ENCODE measurements around a stretch of chr16.

DNA sequence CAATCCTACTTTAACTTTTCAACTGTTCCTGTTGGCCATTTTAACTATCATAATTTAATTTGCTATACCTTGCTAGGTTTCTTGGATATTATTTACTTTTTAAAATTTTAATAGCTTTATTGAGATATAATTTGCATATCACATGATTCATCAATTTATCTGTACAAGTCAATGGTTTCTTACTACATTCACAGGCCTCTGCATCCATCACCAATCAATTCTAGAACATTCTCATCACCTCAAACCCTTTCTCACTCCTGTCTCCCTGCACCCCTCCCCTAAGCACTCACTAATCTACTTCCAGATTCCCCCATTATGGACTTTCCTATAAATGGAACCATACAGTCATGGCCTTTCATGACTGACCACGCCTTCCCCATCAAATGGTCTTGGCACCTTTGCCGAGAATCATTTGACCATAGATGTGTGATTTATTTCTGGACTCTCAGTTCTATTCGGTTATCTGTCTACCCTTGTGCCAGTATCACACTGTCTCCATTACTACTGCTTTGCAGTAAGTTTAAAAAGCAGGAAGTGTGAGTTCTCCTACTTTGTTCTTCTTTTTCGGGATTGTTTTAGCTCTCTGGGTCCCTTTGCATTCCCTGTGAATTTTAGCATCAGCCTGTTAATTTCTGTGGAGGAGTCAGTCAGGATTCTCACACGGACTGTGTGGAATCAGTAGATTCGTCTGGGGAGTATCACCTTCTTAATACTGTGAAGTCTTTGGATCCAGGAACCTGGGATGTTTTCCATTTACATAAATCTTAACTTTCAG, 27.5 kb downstream of the GTF3C1 start:
- PRO-cap, result no peak

- PRO-cap, result no peak
Observed at GRCh38 chr16:27532265-27532704, 17.4 kb downstream of the GTF3C1 start.

DNA sequence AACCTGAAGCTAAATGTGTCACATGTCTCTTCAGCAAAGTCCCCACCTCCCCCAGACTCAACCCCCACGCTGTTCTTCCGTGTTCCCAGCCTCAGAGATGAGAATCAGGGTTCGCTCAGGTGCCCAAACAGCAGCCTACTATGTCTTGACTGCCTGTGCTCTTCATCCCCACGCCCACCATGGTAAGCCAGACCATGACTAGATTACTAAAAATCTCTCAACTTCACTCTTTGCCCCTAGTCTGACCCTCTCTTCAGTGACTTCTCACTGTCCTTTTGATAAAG, 2.4 kb downstream of the GTF3C1 start:
- PRO-cap, result no peak

- PRO-cap, result no peak
Observed at GRCh38 chr16:27718651-27719256, 168.8 kb downstream of the KATNIP start.

- PRO-cap, result no peak
Observed at GRCh38 chr16:27740202-27741057, 190.5 kb downstream of the KATNIP start.

DNA sequence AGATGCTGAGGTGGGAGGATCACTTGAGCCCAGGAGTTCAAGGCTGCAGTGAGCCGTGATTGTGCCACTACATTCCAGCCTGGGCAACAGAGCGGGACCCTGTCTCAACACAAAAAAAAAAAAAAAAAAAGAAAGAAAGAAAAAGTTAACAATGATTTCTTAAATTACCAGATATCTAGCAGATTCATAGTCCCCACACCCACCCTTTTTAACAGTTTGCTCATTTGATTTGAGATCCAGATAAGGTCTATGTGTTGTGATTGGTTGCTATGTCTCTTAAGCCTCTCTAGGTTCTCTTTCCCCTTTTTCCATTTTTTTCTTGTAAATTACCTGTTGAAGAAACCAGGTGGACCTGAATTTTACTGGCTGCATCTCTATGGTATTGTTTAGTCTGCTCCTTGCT, 213.6 kb downstream of the KATNIP start:
- PRO-cap, result no peak

DNA sequence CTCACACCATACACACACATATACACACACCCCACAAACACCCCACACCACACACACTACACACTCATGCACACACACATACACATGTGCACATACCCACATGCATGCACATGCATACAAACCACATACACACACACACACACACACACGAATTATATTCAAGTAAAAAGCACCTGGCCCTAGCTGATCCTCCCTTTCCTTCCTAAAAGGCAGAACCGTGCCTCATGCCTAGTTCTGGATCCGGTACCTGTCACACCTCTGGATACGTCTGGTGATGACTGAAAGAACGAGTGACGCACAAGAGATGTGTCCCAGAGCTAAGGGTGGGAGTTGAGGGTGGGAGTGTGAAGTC, 26.3 kb upstream of the GSG1L start:
- PRO-cap, result no peak

DNA sequence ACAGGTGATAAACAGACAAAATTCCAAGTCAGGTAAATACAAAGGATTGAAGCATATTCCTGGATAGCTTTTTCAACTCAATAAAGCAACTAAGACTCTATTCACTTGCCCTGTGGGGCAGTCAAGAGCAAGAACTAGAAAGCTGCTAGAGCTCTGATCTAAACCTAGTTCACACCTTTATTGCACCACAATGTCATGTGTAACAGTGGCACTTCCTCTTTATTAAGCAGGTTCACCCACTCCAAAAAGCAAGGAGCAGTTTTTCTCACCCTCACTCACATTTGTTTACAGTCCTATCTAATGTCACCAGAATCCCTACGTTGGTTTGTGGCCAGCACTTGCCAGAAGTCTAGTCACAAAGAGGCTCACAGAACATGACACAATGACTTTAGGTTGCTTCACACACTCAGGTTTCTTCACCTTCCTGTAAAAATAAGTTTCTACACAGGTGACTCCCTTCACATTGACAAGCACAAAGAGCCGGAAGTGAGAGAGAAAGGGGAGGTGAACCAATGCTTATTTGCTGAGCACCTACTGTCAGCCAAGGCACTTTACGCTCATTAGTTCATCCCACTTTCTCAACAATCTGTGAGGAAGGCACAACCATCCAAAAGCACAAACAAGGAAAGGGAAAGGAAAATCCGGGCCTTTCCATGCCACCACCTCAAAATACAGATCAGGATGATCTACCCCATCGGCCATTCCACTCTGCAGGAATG, 70.7 kb downstream of the XPO6 start:
- PRO-cap, result no peak

DNA sequence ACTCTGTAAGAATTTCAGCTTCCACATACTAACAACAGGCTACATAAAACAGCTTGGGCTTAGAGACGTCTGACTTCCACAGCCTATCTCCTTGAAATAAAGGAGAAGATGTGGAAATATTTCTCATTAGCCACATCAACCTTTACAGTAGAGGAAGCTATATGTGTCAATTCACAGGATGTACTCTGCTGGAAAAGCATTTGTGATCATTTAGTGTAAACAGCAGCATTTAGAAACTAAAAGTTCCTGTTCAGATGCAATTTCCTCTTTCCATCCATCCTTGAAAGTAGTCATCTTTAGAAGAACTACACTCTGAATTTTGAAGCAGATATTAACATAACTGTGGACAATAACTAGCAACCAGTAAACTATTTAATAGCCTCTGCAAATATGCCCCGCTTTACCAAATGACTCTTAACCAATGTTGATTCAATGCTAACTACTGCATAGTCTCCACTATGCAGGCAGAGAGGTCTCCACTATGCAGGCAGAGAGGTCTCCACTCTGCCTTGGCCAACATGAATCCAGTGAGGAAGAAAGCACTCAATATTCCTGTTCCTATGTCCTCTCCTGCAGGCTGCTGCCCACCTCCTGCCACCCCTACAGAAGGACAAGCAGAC, 46.1 kb downstream of the XPO6 start:
- PRO-cap, result no peak

GRCh38 chr16:28258348-28258885, 33.9 kb upstream of the SBK1 start:
- PRO-cap, result no peak

- PRO-cap, result no peak
Observed at GRCh38 chr16:28723053-28723396, 11.8 kb downstream of the EIF3C start.

- PRO-cap, result no peak
Observed at GRCh38 chr16:28803433-28803981, 19.3 kb upstream of the ATXN2L start.

DNA sequence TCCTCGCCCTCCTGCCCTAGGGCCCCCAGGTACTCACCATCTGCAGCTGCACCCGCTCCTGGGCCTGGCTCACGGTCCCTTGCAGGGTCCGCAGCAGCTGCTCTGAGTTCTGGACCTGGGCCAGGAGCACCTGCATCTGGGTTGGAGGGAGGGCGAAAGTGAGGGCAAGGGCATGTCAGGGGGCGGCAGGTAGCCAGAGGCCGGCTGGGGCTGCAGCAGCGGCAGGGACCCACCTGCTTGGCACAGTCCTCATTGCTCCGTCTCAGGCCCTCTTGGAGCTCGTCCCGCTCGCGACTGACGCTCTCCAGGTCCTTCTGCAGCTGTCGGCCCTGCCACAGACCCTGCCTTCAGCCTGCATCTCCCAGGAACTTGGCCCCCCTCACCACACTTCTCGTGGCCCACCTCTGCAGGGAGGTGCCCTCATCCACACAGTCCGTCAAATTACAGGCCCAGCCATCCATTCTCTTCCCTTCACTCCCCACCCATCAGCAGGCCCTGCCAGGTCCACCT, 14.1 kb downstream of the RABEP2 start:
- PRO-cap, result no peak

DNA sequence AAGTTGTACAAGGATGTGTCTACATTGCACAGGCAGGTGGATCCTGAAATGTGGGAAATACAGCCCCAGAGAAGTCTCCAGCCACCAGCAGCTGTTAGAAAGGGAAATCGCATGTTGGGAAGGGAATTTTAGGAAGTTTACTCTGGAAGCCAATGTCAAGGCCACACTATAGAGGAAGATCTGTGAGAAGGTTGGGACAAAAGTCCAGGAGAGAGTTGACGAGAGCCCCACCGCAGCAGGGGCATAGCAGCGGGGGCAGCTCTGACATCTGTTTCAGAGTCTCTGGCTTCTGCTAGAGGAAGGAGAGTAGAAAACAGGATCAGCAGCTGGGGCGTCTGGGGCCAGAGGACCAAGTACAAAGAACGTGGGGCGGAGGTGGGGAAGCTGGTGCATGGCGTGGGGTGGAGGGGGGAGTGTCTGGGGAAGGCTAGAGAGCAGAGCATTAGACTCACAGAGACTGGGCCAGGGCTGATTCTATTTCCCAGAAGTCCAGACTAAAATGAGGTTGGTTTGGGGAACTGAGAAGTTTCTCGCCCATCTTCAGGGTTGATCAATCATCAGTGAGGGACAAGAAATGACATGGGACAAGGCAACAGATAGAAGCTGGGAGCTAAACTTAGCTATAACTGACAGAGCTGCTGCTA, 1.3 kb downstream of the RABEP2 start:
- PRO-cap, result bidirectional peak, plus-strand start at position 276 of the sequence, minus-strand start at position 315 of the sequence; bidirectional peak, plus-strand start outside the sequence, minus-strand start at position 501 of the sequence

- PRO-cap, result no peak
Observed at GRCh38 chr16:28983636-28984132, 1.2 kb upstream of the LAT start.

DNA sequence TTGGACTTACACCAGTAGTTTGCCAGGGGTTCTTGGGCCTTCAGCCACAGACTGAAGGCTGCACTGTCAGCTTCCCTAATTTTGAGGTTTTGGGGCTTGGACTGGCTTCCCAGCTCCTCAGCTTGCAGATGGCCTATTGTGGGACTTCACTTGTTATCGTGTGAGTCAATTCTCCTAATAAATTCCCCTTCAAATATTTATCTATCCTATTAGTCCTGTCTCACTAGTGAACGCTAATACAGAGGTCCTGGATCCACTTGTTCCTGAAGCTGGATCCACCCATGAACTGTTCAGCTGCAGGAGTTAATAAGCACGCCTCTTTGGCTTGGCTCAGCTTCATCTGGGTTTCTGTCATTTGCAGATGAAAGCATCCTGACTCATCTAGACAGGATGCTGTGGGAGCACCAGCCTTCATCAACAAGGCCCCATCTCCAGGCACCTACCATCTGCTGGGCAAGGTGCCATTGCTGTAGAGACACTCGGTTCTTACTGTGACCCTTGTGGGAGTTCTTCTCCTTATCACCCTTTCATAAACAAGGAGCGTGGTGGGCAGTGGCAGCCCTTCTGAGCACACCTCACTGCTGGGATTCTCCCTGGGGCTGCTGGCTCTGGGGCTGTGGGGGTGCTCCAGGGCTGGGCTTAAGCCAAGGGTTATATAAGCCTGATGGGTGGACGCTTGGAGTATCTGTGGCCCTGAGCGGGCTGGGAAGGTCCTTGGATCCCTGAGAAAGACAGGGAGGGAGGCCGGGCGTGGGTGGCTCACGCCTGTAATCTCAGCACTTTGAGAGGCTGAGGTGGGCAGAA, 23.2 kb downstream of the LAT start:
- PRO-cap, result no peak

- PRO-cap, result no peak
Observed at GRCh38 chr16:29115388-29116488, 130.9 kb downstream of the LAT start.

DNA sequence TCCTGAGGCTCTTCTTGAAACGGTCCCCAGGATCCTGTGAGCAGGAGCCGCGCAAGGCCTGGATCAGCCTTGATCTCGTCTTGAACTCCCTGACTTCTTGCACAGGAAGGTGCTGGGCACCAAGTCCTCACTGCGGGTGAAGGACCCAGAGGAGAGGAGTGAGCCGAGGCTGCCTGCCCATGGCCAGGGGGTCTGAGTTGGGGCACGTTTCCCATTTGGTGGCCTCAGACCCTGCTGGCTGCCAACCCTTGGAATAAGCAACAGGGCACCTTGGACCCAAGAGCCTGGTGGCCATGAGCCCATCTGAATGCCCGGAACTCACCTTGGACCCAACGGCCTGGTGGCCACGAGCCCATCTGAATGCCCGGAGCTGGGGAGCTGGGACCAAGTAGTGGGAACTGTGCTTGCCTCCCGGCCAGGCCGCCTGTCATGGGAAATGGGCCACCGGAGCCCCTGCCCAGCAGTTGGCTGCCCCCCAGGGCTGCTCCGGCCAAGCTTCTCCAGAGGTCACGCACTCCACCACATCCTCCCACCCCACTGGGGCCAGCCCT, 146.0 kb downstream of the LAT start:
- PRO-cap, result no peak

DNA sequence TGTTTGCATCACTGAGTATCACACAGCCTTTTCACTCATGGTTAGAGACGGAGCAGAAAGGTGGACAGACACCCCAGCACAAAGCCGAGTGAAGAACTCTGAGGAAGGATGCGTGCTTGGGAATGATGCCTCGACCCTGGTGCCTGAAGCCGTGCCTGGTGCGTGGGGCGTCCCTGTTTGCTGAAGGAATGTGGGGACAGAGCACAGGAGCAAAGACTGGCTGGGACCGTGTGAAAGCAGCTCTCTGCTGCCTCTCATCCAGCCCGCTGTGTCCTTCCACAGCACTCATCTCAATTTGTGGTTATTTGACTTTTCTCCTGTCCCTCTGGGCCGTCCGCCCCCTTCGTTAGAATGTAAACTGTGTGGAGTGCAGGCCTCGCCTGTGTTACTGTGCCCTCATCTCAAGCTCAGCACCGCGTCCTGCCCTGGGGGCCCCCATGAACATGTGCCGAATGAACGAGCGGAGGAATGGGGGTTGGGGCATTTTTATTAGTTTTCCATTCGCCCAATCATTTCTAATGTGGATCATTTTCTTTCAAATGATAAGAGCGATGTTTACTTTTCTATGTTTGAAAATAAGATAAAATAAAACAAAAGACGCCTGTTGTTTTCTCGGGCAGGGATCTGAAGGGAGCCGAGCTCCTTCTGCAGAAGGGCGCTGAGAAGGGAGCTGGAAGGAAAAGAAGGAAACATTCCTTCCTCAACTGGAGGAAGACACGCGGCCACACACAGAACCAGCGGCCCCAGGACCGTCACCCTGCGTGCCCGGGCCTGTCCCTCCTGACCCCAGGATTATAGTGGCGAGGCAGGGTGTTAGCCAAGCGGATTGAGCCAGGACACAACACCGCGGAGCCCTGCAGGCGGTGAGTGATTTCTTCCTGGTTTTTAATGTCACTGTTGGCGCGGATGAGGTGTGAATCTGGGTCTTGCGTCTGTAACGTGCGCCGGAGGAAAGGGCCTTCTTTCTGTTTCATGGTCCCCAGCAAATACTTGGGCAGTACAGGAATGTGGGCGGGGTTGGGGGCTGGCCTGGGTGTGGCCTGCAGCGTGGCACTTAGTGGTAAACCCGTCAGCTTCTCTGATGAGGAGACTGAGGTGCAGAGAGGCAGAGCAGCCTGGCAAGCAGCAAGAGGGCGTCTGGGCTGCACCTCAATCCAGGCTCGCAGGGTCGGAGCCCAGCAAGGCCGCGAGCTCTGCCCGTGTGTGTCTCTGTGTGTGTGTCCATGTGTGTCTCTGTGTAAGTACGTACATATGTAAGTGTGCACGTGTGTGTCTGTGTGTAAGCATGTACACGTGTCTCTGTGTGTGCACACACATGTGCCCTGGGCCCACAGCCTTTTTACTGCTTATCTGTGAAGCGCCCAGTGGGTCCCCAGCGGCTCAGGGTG, 155.2 kb downstream of the NPIPB11 start:
- PRO-cap, result no peak

- PRO-cap, result no peak
Observed at GRCh38 chr16:29255983-29256357, 150.5 kb downstream of the NPIPB11 start.